Spinal cord (tissue), 3 donors: ENCODE measurements around a stretch of chr10.

DNA sequence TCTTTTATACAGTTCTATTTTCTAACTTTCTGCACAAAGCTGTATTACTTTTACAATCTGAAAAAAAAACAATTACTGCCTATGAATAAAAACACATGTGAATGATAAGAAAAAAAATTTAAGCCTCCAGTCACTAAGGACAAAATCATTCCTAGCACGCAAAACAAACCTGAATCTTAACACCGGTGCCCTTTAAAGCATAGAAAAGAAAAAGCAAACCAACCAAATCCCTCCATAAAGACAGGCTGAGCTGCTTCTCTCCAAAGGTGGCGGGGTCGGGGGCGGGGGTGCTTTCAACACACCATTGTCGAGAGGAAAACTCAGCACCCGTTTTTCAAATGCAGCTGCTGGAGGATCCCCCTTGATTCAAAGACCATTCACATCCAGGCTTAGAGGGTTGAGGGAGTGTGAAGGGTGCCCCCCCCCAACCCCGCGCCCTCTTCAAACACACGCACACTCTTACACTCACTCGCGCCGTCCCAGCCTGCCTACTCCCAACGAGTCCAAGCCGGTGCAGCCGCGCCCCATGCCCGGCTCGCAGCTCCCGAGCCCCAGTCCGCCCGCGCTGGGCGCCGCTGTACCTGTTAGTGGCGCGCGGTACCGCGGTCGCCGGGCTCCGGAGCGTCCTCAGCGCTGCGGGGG is 1.3 kb downstream of the ST8SIA6 start:
- PRO-cap, result no peak
- RAMPAGE, long total RNA, result no peak

GRCh38 chr10:17645888-17646364 is 2.0 kb downstream of the STAM start:
- PRO-cap, result no peak
- RAMPAGE, long total RNA, result no peak

- PRO-cap, result no peak
- RAMPAGE, long total RNA, result no peak
These were observed 50.3 kb downstream of the CACNB2 start for GRCh38 chr10:18190243-18191173.

DNA sequence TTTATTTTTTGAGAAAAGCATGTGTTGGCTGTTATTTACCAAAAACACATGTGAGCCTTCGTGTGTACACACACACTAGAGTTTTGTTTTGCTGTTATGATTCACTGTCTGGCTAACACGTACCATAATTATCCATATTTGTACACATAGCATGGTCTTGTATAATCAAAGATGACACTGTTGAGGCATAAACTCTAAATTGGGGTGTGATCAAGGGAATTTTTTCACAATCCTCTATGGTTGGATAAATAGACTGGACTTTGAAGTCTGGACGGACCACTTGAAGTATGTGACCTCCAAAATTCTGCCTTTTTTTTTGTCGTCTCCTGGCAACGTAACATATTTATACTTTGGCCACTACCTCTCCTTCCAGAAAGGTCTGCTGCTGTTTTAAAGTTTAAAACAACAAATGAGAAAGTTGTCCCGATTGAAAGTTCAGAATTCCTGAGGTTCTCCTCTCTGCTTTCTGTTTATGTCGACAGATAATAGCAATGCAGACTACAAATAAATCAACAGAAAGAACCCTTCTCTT is 193.4 kb downstream of the CACNB2 start:
- PRO-cap, result no peak
- RAMPAGE, long total RNA, result no peak

- PRO-cap, result no peak
- RAMPAGE, long total RNA, result no peak
These were observed 211.9 kb downstream of the CACNB2 start for GRCh38 chr10:18352118-18352585.

DNA sequence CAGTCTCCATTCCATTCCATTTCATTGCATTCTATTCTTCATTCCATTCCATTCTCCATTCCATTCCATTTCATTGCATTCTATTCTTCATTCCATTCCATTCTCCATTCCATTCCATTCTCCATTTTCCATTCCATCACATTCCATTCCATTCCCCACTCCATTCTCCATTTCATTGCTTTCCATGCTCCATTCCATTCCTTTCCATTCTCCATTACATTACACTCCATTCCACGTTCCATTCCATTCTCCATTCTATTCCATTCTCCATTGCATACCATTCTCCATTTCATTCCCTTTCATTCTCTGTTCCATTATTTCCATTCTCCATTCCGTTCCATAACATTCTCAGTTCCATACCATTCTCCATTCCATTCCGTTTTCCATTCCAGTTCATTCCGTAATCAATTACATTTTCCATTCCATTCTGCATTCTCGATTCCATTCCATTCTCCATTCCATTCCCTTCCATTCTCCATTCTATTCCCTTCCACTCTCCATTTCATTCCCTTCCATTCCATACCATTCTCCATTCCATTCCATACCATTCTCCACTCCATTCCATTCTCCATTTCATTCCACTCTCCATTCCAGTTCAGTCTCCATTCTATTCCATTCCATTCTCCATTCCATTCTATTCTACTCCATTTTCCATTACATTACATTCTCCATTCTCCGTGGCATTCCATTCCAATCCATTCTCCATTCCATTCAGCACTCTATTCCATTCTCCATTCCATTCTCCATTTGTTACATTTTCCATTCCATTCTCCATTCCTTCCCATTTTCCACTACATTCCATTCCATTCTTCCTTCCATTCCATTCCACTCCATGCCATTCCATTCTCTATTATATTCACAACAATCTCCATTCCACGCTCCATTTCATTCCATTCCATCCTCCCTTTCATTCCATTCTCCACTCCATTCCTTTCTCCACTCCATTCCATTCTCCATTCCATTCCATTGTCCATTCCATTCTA is 86.2 kb downstream of the NSUN6 start:
- PRO-cap, result no peak
- RAMPAGE, long total RNA, result no peak

DNA sequence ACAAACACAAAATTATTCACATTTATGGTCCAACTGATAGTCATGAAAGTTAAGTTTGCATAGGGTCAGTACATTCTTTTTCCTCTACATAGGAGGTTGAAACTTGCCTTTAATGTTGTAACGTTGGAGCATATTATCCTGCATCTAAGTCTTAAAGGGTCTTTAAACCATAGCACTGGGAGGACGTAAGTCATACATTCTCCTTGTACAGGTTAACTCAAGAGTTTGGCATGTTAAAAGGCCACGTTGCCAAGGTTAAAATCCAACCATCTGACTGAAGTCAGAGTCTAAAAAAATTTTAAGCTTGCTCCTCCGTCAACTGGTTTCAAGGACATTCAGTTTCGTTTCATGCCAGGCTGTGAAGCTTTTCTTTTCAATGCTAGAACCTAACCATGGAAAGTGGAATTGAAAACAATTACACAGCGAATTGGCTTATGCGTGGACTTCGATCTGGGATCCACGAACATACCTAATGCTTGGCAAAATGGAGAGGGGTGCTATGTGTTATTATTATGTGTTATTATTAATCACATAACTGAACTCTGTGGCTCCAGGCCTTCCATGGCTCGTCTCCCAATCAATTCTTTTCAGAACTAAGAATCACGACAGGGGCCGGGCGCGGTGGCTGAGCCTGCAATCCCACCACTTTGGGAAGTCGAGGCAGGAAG is 985 bp upstream of the ARL5B start:
- PRO-cap, result no peak
- RAMPAGE, long total RNA, result no peak

- PRO-cap, result no peak
- RAMPAGE, long total RNA, result no peak
These were observed 89.5 kb downstream of the PLXDC2 start for GRCh38 chr10:19905526-19906395.

DNA sequence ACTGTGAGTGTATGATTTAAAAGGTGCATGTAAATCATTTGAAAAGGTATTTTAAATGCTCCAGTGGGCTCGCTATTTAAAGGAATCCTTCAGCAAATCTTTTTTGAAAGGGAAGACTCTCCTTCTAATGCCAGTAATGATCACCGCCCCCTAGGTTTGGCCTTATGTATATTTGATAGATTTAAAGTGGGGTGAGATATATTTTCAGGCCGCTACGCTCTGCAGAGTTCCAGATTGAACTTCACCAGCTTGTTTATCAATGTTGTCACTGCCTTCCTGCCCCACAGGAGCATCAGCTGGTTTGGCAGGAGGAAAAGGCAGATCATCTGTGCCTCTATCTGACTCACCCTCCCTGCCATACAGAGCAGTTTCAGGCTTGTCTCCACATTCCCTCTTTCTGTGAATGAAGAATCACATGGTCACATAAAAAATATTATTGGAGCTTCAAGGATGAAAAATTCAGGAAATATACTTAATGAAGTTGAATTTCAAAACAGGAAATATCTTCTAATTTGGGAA is 115.3 kb downstream of the PLXDC2 start:
- PRO-cap, result no peak
- RAMPAGE, long total RNA, result no peak

DNA sequence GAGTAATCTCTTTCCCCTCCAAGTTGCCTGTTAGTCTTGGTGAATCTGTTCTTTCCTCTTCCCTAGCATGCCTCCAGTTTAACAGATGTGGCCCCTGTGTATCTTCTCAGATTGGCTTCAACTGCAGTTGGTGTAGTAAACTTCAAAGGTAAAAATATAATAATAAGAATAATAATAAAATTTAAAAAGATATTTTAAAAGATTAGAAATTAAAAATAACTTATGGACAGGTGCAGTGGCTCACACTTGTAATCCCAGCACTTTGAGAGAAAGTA is 361.0 kb downstream of the PLXDC2 start:
- PRO-cap, result no peak
- RAMPAGE, long total RNA, result no peak

GRCh38 chr10:20891406-20891655 is 5.8 kb downstream of the NEBL start:
- PRO-cap, result no peak
- RAMPAGE, long total RNA, result no peak

DNA sequence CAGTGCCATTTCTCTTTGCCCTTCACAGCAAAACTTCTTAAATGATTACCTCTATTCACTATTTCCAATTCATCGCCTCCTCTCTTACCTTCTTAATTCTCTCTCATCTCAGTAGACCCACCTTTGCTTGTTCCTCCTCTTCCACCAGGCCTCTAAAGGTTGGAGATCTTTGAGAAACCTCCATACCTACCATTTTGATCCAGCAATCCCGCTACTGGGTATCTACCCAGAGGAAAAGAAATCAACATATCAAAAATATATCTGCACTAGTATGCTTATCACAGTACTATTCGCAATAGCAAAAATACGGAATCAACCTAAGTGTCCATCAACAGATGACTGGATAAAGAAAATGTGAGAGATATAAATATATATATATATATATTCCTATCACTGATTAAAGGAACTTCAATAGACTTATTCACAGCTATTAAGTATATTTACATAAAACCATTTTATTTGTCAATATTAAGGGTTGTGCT is 31.8 kb upstream of the NEBL start:
- PRO-cap, result no peak
- RAMPAGE, long total RNA, result no peak

DNA sequence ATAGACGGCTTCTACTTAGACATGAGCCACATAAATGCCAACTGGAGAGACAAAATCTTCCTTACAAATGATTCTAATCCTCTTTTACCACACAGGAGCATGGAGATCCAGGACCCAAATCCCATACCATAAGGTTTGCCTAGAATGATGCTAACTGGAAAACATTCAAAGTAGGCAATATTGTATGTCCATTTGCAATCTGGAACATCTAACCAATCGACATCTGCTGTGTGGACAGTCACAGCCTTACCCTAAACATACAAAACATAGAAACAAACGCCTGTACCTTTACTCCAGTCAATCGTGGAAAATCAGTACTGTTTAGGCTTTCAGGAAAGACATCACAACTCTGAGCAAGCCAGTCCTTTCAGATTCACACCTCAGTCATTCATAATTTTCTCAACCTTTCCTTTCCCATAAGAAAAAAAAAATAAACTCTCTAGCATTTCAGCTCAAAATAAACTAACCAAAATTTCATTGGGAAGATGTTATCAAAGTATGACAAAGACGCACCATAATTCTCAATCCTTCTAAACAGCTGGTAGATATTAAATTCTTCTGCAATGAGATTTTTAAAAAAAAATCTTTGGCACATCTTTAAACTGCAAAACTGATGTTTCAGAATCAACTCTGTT is 33.7 kb upstream of the NEBL start:
- PRO-cap, result no peak
- RAMPAGE, long total RNA, result no peak

- PRO-cap, result no peak
- RAMPAGE, long total RNA, result no peak
These were observed 276.3 kb upstream of the NEBL start for GRCh38 chr10:21173390-21173757.

GRCh38 chr10:21293517-21294154 is 231.8 kb downstream of the SKIDA1 start:
- PRO-cap, result no peak
- RAMPAGE, long total RNA, result no peak

DNA sequence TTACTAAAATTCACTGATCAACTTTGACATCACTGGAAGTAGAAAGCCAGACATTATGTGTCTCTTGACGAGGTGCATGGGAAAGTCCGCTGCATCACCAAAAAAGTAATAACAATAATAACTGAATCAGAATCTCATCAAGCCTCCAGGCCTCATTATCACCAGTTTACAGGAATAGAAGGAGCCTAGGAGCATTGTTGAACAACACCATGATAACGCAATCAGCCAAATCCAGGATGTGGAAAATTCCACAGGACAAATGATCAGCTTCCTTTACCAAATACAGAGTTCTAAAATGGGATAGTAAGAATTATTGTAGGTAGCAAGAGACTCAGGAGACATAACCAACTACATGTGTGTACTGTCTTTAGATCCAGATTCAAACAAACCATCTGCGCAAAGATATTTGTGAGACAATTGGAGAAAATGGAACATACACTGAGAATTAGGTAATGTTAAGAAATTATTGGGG is 160.6 kb downstream of the SKIDA1 start:
- PRO-cap, result no peak
- RAMPAGE, long total RNA, result no peak

DNA sequence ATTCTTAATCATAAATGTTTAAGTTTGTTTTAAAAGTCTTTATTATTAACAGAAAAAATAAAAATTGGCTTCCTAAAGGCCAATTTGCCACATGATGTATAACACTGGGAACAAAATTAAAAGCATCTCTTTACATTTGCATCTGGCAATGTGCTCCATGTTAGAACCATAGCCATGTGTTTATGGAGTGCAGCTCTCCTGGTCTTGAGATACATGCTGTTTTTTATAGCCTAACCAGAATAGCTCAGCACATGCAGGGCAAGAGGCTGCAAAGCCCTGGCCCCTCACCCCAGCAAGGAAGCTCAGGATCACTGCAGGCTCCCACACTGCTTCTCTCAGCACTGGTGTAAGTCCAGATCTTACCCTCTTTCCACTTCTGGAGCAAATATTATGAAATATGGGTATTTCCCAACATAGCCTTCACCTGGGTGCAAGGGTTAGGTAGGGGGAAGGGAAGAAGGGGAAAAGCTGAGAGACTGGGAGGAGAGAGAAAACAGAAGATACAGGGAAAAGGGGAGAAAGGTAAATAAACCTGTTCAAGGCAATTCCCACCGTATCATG is 19.8 kb downstream of the SKIDA1 start:
- PRO-cap, result no peak
- RAMPAGE, long total RNA, result no peak

- PRO-cap, result no peak
- RAMPAGE, long total RNA, result no peak
These were observed 15.0 kb downstream of the SKIDA1 start for GRCh38 chr10:21510273-21511076.

GRCh38 chr10:21514609-21515425 is 10.7 kb downstream of the SKIDA1 start:
- PRO-cap, result no peak
- RAMPAGE, long total RNA, result no peak

DNA sequence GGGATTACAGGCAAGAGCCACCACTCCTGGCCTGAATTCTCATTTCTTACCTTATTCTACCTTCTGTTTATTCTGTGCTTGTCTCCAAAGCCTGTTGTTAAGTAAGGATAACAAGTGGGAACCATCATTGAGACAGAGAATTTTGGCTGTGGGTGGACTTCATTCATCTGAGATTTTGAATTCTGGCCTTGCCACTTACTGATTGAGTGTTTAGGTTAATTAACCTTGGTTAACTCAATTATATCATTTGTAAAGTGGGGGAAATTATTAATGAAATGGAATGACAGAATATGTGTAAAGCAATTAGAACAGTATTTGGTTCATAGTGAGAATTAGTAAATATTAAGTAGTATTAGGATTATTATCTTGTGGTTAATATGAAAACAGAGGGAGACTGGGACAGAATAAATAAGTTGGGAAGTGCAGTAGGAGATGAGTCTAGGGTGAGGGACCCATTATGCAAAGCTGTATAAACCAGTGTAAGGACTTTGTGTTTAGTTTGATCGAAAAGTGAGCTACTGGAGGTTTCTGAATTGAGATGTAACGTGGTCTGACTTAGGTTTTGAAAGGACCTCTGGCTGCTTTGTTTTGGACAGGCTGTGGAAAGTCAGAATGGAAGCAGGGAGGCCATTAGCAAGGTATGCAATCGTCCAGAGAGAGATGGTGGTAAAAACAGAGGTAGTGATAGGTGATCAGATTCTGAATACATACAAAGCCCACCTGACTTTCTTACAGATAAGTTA is 118.3 kb downstream of the MLLT10 start:
- PRO-cap, result no peak
- RAMPAGE, long total RNA, result no peak